Measurements from ENCODE around the gene KRTAP5-6.

DNA sequence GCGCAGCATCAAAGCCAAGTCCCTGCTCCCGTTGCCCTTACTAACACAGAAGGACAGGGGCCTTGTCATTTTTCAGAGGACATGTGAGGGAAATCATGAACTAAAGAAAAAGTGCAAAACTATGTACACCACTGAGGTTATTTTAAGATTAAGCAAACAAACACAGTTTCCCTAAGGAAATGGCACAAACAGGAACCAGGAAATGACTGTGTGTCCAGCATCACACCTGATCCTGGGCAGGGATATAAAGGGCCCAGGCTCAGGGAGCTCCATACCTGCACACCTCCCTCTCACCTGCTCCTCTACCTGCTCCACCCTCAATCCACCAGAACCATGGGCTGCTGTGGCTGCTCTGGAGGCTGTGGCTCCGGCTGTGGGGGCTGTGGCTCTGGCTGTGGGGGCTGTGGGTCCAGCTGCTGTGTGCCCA, at the start of gene KRTAP5-6:
Gene KRTAP5-6, plus strand, starts transcription at position 283 of the 427 bp plus-strand sequence.
- PRO-cap: no peak
- RAMPAGE, long total RNA, 2 experiments: no peak in any of the 2 experiments

GRCh38 chr11:1729050-1729572, 21.3 kb downstream of the IFITM10 start:
- PRO-cap: no peak
- RAMPAGE, long total RNA, 2 experiments: no peak in any of the 2 experiments

- PRO-cap: no peak
- RAMPAGE, long total RNA, 2 experiments: no peak in any of the 2 experiments
These were observed 17.3 kb upstream of the CTSD start for GRCh38 chr11:1780904-1781610.

DNA sequence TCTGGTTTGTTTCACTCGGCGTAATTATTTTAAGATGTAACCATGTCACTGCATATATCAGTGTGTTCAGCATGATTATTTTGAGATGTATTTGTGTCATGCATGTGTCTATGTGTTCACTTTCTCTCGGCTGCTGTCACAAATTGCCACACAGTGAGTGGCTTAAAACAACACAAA, 22.5 kb upstream of the CTSD start:
- PRO-cap: no peak
- RAMPAGE, long total RNA, 2 experiments: no peak in any of the 2 experiments

DNA sequence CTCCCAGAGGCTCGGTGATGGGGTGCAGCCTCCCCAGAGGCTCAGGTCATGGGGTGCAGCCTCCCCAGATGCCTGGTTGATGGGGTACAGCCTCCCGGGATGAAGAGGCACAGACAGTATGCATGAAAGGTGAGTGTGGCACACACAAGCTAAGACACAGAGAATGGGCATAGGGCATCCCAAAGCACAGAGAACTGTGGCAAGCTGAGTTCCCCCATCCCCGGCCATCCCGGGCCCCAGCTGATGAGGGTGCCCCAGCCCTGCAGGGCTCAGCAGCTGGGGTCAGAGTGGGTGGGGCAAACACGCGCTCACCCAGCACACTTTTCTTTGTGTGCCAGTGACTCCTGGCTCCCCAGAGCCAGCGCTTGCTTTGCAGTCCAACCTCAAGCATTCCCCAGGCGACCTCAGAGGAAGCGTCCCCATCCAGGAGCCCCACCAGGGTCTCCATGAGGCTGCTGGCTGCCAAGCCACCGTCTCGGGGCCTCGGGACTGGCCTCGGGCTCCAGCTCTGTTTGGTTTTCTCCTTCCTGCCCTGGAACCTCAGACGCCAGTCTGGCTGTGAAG, 4.7 kb upstream of the SYT8 start:
- PRO-cap: no peak
- RAMPAGE, long total RNA, 2 experiments: no peak in any of the 2 experiments

GRCh38 chr11:1833964-1834594, 711 bp upstream of the SYT8 start:
- PRO-cap: no peak
- RAMPAGE, long total RNA, 2 experiments: no peak in any of the 2 experiments

- PRO-cap: no peak
- RAMPAGE, long total RNA, 2 experiments: no peak in any of the 2 experiments
These were observed 9.0 kb downstream of the LSP1 start for GRCh38 chr11:1861709-1862475.

- PRO-cap: no peak
- RAMPAGE, long total RNA, 2 experiments: no peak in any of the 2 experiments
These were observed 10.2 kb downstream of the LSP1 start for GRCh38 chr11:1863004-1863493.

DNA sequence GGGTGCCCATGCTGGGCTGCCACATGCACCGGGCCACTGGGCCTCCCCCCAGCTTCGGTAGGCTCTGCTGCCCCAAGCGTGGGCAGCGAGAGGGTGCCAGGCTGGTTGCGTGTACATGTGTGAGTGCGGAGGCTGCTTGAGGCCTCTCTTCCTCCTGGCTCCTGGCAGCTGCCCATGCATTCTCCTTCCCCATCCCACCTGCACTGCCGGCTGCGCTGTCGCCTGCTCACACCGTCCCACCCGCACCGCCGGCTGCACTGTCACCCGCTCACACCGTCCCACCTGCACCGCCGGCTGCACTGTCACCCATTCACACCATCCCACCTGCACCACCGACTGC, 12.4 kb downstream of the LSP1 start:
- PRO-cap: no peak
- RAMPAGE, long total RNA, 2 experiments: no peak in any of the 2 experiments

DNA sequence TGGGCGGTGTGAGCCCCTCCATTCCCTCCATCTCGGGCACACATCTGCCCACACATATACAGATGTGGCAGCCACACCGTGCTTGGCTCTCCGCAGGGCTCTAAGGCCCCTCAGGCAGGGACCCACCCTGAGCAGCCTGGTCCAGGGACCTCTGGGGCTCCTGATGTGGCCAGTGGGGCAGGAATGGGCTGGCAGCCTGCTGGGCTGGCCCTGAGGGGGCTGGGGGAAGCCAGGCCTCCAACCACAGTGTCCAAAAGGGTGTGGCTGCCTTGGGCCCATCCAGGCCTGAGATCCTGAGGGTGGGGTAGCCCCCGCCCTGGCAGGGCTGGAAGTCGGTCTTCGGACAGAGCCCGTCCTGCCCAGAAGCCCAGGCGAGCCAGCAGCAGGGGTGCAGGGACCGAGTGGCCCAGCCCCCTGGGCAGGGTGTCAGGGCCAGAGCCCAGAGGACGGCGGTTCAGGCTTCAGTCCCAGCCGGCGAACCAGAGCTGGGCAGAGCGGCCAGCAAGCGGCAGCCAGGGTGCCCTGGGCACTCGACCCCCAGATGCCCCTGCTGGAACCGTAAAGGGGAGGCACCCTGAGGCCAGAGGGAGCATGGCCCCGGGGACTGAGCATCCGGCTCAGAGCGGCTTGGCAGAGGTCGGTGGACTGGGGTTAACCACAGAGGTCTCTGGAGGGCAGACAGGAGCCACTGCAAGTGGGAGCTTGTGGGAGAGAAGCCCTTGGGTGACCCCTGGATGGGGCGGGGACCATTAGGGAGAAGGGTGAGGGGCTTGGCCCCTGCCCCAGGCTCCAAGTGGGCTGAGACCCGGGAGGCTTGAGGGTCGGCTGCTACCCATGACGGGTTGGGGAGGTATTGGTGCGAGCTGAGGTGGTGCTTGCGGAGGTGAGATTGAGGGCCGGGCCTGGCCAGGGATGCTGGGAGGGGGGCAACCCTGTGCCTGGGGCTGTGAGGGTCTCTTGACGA, 15.7 kb downstream of the LSP1 start:
- PRO-cap: unidirectional peak, plus-strand start at position 421 of the sequence; unidirectional peak, plus-strand start at position 464 of the sequence; unidirectional peak, plus-strand start at position 482 of the sequence
- RAMPAGE, long total RNA, 2 experiments: start-site peak on the plus strand in 2 of 2 experiments, centred at positions 366 to 467 of the sequence, 20 to 30 reads per replicate

DNA sequence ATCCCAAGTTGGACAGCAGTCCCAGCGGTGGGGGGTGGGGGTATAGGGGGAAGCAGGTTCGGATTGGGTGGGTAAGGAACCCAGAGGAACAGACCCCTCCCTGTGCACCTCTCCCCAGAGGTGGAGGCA, 18.9 kb downstream of the PRR33 start:
- PRO-cap: no peak
- RAMPAGE, long total RNA, 2 experiments: no peak in any of the 2 experiments

GRCh38 chr11:1873072-1874135, 18.3 kb downstream of the PRR33 start:
- PRO-cap: no peak
- RAMPAGE, long total RNA, 2 experiments: no peak in any of the 2 experiments

DNA sequence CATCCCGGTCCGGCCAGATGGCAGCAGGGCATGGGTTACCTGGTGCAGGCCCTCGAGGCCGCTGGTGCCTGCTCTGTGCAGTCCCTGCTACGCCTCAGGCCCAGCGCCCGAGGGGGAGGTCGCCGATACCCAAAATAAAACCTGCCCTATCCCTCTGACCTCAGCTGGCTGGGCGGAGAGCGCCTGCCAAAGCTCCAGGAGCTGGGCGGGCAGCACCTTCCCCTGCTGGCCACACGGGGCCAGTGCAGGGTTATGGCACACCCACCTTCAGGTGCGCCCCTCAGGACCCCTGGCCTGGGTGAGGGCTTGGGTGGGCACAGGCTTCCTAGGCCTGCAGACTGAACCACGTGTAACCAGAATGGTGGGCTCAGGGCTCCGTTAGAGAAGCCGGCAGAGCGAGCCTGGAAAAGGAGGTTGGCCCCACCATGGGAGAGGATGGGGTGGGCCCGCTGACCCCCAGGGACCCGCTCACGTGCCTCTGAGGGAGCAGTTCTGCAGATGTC, 1.9 kb upstream of the TNNT3 start:
- PRO-cap: no peak
- RAMPAGE, long total RNA, 2 experiments: no peak in any of the 2 experiments

DNA sequence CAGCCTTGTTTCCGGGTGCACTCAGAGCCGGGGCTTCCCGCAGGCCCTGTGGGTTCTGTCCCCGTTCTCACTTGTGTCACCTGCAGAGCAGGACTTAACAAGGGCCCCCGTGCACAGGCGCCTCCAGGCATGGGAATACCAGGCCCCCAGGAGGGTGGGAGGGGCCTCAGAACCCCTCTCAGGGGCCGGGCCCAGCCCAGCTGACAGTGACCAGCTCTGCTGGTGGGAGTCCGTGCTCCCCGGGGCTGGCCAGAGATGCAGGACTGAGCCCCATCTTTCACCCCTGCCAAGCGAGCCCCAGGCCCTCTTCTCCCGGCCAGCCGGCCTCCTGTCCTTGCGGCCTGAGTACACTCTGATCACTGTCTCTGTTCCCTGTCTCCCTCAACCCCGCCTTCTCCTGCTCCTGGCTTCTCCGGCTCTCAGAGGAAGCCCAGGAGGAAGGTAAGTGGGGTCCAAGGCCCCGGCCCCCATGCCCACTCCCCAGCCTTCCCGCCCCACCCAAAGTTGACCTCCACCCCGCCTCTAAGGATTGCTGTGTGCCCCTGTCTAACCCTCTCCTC, 5.3 kb downstream of the TNNT3 start:
- PRO-cap: no peak
- RAMPAGE, long total RNA, 2 experiments: no peak in any of the 2 experiments

DNA sequence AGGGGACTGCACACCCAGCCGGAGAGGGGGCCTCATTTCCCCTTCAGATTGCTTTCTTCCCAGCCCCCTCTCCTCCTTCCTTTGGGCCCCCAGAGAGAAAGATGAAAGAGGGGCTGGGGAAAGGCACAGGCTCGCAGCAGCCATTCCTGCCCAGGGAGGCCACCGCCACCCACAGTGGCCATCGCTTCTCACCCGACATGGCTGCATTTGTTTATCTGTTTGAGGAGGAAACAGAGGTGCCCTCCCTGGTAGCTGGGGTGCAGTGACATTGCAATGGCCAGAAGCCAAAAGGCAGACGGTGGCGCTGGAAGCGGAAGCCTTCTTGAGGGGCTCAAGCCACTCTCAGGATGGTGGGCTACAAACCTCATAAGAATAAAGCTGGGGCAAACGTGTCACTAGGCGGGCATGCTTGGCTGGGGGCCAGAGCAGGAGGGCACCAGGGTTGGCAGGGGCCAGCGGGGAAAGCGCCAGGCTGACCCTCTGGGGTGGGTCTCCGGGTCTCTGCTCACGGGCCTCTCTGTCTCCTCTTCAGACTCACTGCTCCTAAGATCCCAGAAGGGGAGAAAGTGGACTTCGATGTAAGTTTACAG, 12.5 kb downstream of the TNNT3 start:
- PRO-cap: no peak
- RAMPAGE, long total RNA, 2 experiments: no peak in any of the 2 experiments

- PRO-cap: no peak
- RAMPAGE, long total RNA, 2 experiments: no peak in any of the 2 experiments
These were observed 3.4 kb upstream of the MRPL23 start for GRCh38 chr11:1943631-1944267.

DNA sequence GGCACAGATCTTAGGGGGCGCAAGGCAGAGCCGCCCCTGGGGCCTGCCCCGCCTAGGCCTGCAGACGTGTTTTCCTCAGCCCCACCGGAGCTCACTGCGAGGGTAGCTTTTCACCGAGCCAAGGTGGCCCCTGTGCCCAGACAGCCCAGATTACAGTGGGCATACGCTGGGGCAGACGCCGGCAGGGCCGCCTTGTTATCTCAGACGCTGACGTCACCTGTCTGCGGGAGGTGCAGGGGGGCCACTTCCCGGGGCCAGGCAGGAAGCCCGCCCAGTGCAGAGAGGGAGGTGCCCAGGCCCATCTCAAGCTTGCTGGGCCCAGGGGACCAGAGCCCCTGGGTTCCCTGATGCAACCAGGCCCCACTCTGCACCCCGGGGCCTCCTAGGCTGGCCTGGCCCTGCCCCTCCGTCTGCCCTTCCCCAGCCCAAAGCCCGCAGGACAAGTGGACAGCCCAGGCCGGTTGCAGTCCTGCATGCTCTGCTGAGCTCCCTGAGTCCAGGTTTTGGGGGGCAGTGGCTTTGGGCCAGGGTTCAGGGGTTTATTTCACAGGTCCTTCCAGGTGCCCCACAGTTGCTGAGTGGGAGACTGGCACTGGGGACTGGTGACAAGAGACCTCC, 38.7 kb downstream of the IGF2 start:
- PRO-cap: bidirectional peak, plus-strand start at position 274 of the sequence, minus-strand start at position 219 of the sequence
- RAMPAGE, long total RNA, 2 experiments: no peak in any of the 2 experiments

DNA sequence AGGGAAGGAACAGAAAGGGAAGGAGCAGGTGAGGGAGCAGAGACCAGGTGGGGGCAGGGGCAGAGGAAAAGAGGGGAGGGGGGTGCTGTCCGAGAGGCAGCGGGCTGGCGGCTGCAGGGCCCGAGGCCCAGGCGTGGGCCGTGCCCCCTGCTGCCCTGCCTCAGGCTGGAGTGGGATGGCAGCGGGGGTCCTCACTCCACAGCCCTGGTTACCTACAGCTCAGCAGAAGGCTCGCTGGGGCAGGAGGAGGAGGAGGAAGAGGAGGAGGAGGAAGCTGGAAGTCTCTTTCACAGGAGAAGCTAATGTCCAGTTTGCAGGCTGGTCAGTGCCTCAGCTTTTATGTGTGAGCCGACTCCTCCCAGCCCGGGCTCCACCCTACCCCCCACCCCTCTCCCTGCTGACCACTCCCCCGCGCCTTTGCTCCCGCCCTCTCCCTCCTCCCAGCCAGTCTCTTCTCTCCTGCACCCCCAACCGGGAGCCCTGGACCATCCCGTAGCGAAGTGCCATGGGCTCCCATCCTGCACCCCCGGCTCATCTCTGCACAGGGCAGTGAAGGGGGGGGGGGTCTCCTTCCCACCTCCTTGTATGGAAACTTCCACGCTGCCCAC, 2.1 kb downstream of the IGF2 start:
- PRO-cap: bidirectional peak, plus-strand start at position 447 of the sequence, minus-strand start at position 313 of the sequence
- RAMPAGE, long total RNA, 2 experiments: start-site peak on the minus strand in 1 of 2 experiments, centred at position 302 of the sequence, 27 reads per replicate

DNA sequence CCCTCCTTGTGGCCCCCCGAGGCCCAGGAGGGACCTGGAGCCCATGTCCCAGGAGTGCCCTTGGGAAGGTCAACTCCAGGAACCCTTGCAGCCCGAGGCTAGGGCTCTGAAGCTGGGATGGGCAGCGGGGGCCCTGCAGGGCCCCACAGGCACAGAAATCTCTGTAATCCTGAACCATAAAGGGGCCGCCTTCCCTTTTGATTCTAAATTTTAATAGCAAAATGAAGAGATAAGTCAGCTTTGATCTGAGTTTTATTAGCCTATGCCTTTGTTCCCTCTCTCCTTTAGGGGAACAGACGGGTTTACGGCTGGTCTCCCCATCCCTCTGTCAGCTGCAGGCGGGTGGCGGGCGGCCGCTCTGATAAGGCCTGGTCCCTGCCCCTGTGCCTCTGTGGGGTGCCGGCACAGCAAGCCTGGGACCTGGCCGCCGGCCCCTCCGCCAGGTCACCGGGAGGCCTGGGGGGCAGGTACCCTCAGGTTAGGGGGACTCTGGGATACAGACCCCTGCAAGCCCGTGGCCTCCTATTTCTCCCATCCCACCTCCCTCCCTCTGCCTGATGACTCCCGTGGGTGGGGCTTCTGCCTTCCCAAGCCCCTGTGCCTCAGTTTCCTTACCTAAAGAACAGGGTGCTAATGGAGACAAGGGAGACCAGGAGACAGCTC, 31.7 kb upstream of the TH start:
- PRO-cap: no peak
- RAMPAGE, long total RNA, 2 experiments: no peak in any of the 2 experiments

DNA sequence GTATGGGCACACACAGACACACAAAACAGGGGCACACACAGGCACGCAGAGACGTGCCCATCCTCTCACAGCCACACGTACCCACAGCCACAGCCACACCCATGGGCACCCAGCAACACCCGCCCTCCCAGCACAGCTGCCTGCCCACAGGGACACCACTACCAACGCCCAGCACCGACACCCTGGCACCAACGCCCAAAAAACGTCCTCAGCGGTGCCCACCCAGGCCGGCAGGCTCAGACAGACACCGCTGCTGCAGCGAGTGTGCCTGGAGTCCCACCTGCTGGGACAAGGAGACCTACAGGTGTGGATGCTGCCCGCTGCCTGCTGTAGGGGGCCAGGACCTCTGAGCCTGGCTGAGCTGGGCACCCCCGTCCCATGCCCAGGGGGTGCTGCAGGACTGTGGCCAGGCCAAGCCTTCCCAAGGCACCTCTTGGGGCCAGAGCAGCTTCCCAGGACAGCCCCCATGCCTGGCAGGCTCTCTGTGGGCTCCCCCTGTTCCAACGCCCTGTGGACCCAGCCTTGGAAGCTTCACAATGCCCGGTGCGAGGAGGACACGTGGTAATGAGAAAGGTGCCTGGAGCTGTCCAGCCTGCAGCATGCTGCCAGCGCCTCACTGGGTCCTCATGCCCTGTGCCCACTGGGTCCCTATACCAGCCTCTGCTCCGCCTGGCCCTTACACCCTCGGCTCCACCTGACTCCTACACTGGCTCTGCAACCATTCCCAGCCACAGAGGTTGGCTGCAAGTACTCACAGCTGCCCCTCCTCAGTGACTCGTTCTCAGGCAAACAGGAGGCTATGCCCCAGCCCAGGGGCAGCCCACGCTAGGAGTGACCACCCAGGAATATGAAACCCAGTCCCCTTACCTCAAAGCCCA, 45.8 kb upstream of the TH start:
- PRO-cap: no peak
- RAMPAGE, long total RNA, 2 experiments: no peak in any of the 2 experiments